Metastatic Breast Carcinoma in the Ovary (tissue), 3 donors: ENCODE measurements around the genes OR4N4, UBE3A and OCA2.

DNA sequence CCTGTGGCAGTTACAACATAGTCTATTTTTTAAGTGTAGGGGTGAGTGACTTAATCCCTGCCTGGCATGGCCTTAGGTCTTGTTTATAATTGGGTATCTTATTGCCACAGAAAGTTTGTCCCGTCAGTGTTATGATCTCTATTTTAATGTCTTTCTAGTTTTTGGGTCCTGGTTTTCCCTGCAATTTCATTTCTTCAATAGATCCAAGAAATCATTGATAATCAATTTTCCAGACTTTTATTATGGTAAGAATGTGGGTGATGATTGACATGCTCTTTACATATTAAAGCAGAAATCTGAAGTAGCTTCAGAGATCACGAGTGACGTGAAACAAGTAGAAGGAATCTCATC, 101.0 kb upstream of the GOLGA6L6 start:
- PRO-cap, 3 experiments = peak in 3 of 3 experiments; most common minus-strand start position 131 of the sequence (in 3)

DNA sequence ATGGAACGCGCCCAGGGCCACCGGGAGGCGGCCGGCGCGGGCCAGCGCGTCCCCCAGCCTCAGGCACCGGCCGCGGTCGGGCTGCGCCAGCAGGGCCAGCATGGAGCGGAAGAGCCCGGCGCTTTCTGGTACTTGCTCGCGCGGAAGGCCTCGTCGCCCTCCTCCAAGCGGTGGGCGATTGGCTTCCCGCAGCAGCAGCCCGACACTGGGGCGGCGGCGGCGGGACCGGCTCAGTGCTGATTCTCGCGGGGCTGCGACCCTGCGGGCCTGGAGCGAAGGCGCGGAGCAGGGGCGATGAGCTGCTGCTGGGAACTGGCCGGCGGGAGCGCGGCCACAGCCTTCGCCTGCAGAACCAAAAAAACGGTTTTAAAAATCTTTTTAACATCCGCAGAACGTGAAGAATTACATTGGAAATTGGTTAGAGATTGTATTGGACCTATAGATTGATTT, 95.3 kb downstream of the POTEB3 start:
- PRO-cap, 3 experiments = no peak in any of the 3 experiments

DNA sequence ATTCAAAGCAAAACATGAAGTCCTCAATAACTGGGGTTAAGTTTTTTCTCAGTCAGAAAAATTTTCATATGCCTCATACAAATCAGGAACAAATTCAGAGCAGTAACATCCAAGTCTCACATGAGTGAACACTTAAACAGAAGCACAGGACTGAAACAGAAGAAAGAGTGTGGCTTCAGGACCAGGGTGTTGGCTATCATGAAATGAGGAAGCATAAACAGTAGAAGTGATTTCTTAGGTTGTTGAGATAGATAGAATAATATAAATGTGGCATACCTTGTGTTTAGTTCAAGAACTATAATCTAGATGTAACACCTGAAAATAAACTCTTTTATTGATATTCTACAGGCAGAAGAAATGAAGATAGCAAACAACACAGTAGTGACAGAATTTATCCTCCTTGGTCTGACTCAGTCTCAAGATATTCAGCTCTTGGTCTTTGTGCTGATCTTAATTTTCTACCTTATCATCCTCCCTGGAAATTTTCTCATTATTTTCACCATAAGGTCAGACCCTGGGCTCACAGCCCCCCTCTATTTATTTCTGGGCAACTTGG, at the start of gene OR4N4:
Gene OR4N4, plus strand, starts transcription at position 358 of the 556 bp plus-strand sequence.
- PRO-cap, 3 experiments = no peak in any of the 3 experiments

DNA sequence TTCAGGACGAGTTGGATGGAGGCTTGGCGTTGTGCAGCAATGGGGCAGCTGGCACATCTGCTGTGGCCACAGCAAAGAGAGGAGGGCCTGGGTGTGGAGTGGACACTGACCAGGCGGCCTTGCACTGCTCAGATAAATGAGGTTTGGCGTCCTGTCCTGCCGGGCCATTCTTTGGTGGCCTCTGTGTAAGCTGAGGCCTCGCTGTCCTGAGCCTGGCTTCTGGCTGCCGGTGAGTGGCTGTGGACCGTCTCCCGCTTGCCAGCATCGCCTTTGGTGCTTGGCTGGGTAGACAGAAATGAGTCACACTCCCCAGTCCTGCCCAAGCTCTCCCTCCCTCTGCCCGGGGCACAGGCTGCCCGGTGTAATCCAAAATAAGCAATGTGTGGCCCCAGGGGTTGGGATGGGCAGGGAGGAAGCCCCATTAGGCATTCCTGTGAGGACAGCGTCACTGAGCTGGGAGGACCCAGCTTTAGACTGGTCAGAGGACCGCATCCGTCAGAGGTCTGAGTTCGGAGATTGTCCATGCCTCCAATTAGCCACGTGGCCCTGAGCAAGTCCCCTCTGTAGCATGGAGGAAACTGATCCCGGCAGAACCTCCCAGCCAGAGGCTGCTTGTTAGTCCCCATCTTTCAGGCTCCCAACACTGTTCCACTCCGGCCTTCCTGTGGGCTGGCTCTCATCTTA, 144.1 kb downstream of the OR4N4 start:
- PRO-cap, 3 experiments = no peak in any of the 3 experiments

DNA sequence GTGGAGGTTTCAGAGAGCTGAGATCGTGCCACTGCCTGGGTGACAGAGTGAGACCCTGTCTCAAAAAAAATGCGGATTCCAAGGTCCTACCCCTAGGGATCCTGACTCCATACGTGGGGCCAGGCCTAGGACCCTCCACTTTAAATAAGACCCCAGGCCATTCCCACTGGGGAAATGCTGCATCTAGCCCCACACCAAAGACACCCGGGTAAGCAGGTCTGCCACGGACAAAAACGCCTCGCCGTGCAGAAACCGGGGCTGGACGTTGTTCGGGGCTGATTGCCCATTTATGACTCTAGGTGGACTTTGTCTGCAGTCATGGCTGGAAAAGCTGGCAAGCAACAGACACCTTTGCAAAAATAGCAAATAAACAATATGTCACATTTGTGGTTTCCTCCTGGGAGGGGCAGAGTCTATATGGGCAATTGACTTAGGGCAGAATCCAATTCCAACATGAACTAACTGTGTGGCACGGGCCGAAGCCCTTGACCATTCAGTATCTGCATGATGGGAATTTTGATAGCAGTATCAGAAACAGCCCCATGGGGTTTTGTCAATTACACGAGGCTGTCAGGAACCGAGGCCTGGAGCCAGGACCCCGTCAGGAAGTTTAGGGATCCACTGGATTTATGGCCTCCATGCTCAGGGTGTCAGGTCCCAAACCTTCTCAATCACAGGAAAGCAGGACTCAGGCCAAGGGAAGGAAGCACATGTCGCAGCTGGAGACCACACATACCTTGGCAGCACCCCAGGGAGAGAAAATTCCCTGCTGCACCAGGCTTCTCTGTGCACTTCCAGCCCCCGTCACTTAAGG, 158.8 kb downstream of the OR4N4 start:
- PRO-cap, 3 experiments = no peak in any of the 3 experiments

DNA sequence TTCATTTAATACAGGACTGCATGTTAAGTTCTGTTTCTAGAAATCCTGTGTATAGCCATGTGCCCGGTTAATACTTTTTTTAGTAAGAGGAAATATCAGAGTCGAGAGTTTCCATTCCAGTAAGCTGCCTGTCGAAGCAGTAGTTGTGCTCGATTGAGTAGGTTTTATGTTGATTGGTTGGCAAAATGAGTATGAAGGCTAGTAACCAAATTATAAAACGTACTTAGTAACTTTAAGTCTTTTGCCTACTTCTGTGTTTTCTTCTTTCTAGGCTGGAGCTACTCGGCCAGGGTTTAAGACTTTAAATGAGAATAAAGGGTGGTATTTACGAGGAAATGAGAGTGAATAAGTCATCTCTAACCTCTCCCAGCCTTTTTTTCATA, 909 bp downstream of the NIPA2 start:
- PRO-cap, 3 experiments = no peak in any of the 3 experiments

DNA sequence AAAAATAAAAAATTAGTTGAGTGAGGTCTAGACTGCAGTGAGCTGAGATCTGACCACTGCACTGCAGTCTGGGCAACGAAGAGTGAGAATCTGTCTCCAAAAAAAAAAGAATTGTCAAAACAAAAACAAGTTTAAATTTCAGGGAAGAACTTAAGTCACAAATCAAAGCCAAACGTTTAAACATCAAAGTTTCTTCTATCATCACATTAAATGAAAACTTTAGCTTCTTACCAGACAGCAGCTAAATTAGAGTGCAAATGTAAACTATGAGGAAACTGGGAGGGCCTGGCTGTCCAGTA, 12.5 kb downstream of the TUBGCP5 start:
- PRO-cap, 3 experiments = peak in 2 of 3 experiments; most common minus-strand start position 109 of the sequence (in 2)

DNA sequence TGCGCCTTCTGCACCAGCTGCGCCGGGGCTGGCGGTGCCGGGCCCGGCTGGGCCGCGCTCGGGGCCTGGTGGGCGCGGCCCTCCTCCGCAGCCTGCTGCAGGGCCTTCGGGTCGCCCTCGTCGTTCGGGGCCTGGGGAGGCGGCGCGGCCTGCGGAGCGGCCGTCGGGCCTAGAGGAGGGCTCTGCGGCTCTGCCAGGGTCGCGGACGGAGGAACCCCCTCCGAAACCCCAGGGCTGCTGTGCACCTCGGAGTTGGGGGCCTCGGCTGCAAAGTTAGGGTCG, 254 bp downstream of the NDN start:
- PRO-cap, 3 experiments = no peak in any of the 3 experiments

DNA sequence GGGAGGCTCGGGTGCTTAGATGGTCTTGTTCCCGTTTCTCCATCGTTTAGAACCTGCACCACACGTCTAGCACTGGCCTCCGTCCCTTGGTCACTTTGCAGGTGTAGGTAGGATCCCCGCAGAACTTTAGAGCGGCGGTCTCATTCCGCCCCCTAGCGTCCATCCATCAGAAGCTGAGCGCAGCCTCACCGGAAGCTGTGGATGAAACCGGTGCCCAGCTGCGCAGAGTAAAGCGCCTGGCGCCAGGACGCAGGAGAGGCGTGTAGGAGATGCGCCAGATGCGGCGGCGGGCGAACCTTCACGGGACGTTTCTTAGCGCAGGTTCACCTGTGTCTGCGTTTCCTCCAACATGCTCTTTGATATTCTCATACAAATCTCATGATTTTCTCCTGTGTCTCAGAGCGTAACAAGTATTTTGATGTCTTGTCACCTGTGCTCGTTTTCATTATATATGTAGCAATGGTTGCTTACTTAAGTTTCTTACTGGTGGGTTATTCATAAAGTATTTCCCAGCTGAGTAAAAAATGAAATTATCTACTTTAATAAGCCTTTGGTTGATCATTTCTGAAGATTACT, 191.0 kb upstream of the NDN start:
- PRO-cap, 3 experiments = no peak in any of the 3 experiments

- PRO-cap, 3 experiments = peak in 1 of 3 experiments; most common plus-strand start chr15:24427121 (in 1)
Measured at GRCh38 chr15:24426712-24427390, 248.7 kb upstream of the NPAP1 start.

DNA sequence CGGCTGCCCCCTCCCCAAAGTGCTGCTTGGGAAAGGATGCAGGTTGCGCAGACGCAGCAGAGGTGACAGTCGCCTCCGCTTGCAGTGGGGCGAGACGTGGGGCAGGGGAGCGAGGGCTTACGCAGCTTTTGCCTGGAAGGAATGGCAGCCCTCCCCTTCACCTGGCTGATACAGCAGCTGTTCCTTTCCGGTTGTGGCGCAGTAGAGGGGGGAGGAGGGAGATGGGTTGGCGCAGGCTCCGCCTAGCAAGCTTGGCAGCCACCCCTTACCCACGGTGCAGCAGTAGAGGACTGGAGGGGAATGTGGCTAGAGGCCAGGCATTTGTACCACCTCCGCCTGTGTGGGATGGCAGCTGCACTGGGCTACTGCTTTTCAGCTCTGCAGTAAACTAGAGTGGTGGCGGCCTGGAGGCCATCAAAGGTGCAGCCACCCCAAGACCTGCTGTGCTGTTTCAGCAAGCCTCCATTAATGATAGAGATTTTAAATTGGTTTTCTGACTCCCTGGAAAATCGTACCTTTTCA, 1.8 kb downstream of the SNRPN start:
- PRO-cap, 3 experiments = peak in 3 of 3 experiments; most common plus-strand start position 285 of the sequence (in 2); most common minus-strand start position 195 of the sequence (in 3)

DNA sequence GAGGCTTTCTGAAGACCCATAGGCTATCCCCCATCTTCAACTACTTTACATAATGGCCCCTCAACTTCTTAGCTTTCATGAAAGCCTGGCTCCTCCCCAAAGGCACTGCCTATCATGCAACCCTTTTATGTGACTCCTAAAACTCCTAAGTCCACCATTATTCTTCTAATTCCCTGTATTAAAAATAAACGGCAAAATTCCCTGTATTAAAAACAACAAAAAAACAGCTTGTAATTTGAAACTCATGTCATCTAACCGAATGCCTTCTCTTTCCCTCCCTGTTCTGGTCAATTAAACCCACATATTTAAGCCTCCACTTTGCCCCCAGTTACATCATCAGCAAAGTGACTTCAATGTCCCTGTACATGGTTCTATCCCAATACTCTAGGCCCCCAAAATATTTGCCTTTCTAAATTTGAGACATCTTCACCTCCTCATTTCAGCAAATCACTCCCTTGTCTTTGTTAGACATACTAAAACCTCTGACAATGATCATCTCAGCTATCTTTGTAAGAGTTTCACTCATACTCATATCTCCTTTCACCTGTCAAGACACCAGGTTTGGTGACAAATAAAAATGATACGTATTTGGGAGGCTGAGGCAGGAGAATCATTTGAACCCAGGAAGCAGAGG, 41.2 kb downstream of the UBE3A start:
- PRO-cap, 3 experiments = no peak in any of the 3 experiments

GRCh38 chr15:25438103-25439053, at the start of gene UBE3A:
Gene UBE3A (minus strand): TSS chr15:25439024.
- PRO-cap, 3 experiments = peak in 3 of 3 experiments; most common plus-strand start chr15:25438455 (in 1); most common minus-strand start chr15:25438988 (in 2)

- PRO-cap, 3 experiments = no peak in any of the 3 experiments
Measured at GRCh38 chr15:25439443-25439853, 624 bp upstream of the UBE3A start.

GRCh38 chr15:25830630-25831677, 32.2 kb downstream of the ATP10A start:
- PRO-cap, 3 experiments = peak in 1 of 3 experiments; most common plus-strand start chr15:25831275 (in 1); most common minus-strand start chr15:25830846 (in 1)

GRCh38 chr15:25859535-25860316, 3.4 kb downstream of the ATP10A start:
- PRO-cap, 3 experiments = no peak in any of the 3 experiments

- PRO-cap, 3 experiments = peak in 1 of 3 experiments; most common plus-strand start chr15:25862861 (in 1); most common minus-strand start chr15:25862645 (in 1)
Measured at GRCh38 chr15:25862292-25863094, 634 bp downstream of the ATP10A start.

DNA sequence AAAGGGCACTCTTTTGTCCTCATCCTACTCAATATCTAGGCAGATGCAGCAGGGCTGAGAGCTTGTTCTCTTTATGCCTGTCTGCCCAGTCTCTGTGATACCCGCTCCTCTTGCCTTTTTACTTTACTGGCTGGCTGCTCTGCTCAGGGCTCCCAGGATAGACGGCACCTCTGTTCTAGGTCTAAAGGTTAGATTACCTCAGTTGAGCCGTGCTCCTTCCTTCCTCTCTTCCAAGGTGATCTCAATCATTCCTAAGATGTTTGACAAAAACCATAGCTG, 134.7 kb downstream of the GABRB3 start:
- PRO-cap, 3 experiments = no peak in any of the 3 experiments

- PRO-cap, 3 experiments = no peak in any of the 3 experiments
Measured at GRCh38 chr15:27054387-27054923, 83.5 kb downstream of the GABRG3 start.

- PRO-cap, 3 experiments = no peak in any of the 3 experiments
Measured at GRCh38 chr15:28099216-28100016, at the start of gene OCA2. Gene OCA2 (minus strand): TSS chr15:28099315.